Measurements from ENCODE around the gene WDR12.

GRCh38 chr2:202911493-202912428, at the start of gene WDR12:
Gene WDR12, minus strand, starts transcription at chr2:202911673.
- PRO-cap, result unidirectional peak, minus-strand start at chr2:202911609; unidirectional peak, minus-strand start at chr2:202911642; bidirectional peak, plus-strand start at chr2:202912286, minus-strand start at chr2:202912178
- RAMPAGE, long total RNA, 2 experiments, result start-site peak on the plus strand in 2 of 2 experiments, at chr2:202912274-202912281 at its widest, 78 to 126 reads per replicate; start-site peak on the minus strand in 2 of 2 experiments, at chr2:202911626-202911688 at its widest, 99 to 157 reads per replicate

DNA sequence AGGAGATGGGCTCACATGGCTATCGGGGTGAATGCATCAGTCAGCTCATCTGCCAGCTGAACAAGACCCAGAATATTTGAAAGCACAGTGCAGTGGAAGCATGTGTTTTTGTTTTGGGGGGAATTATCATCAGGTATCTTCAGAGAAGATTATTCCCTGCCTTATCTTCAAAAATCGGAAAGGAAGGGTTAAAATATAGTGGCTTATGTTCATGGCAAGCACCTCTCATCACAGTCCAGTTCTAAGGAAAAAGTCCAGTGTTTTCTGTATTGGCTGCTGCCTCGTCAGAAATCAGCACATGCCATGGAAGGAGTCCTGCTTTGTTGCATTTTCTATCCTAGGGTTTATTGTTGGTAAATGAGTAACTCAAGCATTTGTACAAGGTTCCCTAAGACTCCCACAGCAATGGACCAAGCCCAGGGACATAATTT, 26.2 kb downstream of the NBEAL1 start:
- PRO-cap, result no peak
- RAMPAGE, long total RNA, 2 experiments, result no peak in any of the 2 experiments

GRCh38 chr2:203082983-203083663, 68.4 kb downstream of the NBEAL1 start:
- PRO-cap, result no peak
- RAMPAGE, long total RNA, 2 experiments, result no peak in any of the 2 experiments

DNA sequence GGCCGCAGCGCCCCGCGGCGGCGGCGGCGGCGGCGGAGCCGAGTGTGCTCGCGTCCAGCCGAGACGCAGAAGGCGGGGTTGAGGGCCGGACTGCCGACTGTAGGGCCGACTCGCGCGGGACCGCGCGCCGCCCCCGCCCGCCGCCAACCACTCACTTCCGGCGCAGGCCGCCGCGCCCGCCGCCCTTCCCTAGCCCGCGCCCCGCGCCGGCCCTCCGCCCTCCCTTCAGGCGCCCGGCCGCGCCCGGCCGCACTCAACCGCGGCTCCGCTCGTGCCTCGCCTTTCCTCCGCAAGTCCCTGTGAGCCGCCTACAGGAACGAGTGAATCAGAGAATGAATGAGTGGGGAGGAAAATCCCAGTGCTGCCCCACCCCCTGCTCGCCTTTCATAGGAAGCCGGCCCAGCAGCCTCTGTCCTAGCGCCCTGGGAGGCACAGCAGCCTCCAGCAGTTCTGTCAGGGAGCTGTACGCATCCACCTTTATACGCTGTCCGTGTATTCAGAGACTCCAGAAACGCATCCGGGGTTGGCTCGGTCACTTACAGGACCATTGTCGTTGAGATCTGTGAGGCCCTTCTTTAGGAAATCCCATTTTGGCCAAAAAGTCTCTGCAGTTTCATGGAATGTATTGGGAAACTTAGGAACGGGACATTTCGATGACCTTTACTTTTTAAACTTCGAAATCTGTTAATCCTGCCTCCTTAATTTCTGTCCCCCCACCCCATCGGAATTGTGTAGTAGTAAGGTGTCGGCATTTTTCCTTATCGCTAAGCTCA, 415 bp upstream of the RAPH1 start:
- PRO-cap, result bidirectional peak, plus-strand start at position 68 of the sequence, minus-strand start outside the sequence; bidirectional peak, plus-strand start at position 412 of the sequence, minus-strand start at position 153 of the sequence; unidirectional peak, minus-strand start at position 452 of the sequence
- RAMPAGE, long total RNA, 2 experiments, result no peak in any of the 2 experiments

DNA sequence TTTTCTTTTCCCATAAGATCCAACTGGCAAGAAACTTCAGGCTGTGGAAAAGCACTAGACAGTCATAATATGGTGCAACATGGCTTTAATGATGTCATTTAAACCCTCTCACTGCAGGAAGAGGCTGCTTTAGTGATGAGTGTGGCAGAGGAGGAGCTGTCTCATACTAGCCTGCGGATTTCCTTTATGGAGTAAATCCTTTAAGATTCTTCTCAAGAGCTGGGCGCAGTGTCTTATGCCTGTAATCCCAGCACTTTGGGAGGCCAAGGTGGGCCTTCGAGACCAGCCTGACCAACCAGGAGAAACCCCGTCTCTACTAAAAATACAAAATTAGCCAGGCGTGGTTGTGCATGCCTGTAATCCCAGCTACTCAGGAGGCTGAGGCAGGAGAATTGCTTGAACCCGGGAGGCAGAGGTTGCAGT, 83.2 kb upstream of the CD28 start:
- PRO-cap, result no peak
- RAMPAGE, long total RNA, 2 experiments, result no peak in any of the 2 experiments

DNA sequence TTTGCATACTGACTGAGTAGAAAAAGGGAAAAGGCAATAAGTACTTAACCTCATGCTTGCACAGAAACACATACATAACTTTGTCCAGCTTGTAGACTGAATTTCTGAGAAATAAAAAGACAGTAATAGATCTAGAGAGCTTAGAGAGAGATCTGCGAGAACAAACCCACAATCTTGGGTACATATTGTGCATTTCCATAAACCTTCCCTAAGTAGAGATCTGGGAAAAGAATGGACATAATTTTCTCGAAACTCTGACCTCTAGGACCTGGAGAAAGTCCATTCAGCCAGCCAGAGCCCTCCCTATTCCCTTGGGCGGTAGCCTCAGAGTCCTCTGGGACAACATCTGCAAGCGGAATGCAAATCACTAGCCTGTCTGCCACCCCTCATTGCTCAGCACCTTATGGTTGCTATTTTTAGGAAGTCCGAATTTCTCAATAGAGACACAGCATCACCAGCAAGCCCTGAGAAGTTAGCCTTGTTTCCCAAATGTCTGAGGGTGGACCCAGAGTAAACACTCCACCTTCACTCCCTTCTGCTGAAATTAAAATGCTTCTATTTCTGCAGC, 17.7 kb upstream of the CD28 start:
- PRO-cap, result no peak
- RAMPAGE, long total RNA, 2 experiments, result no peak in any of the 2 experiments

GRCh38 chr2:203717758-203718599, 11.5 kb downstream of the CD28 start:
- PRO-cap, result no peak
- RAMPAGE, long total RNA, 2 experiments, result no peak in any of the 2 experiments

DNA sequence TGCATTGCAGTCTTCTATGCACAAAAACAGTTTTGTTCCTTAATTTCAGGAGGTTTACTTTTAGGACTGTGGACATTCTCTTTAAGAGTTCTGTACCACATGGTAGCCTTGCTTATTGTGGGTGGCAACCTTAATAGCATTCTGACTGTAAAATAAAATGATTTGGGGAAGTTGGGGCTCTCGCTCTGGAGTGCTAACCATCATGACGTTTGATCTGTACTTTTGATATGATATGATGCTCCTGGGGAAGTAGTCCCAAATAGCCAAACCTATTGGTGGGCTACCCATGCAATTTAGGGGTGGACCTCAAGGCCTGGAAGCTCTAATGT, 3.4 kb downstream of the CTLA4 start:
- PRO-cap, result no peak
- RAMPAGE, long total RNA, 2 experiments, result no peak in any of the 2 experiments

DNA sequence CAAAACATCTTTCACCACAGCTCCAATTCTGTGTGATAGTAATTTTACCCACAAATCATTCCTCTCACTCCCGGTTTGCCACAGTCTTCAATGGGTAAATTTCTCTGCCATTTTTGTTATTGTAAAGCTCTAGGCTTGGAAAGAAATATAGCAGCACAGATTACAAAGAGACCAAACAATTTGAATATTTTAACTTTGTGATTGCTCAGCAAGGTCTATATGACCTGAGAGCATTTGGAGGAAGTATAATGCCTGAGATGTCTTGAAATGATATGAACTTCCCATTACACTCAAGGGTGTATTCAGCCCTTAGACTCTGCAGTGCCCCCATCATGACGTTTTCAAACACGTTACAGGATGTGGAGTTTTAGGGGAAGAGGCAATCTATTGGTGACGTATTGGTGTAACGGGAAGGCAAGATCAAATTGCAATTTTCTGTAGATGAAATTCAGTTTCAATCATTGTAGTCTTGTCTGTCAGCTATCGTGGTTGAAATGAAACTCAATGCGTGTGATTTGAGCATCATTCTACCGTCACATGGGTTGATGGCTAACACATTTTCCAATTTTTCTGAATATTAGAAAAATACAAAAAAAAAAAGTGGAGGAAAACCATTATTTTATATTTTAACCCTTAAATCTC, 78.9 kb downstream of the ICOS start:
- PRO-cap, result no peak
- RAMPAGE, long total RNA, 2 experiments, result no peak in any of the 2 experiments

DNA sequence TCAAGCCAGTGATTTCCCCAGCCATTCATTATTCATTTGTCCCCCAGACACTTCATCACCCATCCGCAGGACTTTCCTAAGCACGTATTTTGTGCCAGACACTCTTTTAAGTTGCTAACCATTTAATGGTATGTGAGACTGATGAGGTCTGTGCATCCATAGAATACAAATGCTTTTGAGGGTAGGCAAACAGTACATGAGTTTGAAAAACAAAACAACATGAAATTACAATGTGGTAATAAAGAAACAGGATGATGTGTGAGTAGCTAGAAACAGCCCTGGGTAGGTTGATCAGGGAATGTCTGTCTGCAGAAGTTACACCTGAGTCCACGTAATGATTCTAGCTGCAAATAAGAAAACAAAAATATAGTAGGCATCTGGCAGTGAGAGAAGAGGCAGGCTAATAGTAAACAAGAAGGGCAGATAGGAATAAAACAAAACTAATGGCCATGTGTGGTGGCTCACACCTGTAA, 328.2 kb downstream of the PARD3B start:
- PRO-cap, result no peak
- RAMPAGE, long total RNA, 2 experiments, result no peak in any of the 2 experiments

DNA sequence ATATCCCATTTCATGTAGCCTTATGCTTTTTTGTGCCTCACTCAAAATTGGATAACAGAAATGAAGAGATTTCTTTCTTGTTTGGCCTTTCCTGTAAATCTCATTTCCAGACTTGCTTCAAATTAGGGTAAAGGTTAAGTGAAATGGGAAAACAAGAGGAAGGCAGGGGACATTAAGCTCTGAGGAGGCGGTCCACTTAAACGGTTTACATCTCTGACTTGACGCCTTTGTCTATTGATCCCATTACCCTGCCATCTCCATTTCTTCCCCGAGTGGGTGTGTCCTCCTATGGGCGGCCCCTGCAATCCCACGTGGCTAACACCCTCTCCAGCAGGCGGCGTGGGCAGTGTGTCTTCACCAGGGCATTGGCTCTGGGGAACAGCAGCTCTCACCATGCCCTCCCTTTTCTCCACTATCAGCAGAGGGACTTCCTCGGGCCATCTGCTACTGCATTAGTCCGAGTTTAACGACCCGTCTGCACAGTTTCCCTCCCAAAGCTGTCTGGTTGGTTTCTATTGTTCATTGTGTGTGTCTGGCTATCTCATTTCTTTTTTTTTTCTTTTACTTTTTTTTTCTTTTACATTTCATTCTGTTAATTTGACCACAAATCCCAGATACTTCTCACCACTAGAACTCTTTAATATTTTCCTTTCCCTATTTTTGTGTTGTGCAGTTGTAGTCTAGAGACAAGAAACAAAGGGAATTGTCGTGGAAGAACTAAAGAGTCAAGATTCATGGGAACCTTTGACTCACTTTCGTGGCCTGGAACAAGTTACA, 511.9 kb upstream of the NRP2 start:
- PRO-cap, result no peak
- RAMPAGE, long total RNA, 2 experiments, result no peak in any of the 2 experiments

DNA sequence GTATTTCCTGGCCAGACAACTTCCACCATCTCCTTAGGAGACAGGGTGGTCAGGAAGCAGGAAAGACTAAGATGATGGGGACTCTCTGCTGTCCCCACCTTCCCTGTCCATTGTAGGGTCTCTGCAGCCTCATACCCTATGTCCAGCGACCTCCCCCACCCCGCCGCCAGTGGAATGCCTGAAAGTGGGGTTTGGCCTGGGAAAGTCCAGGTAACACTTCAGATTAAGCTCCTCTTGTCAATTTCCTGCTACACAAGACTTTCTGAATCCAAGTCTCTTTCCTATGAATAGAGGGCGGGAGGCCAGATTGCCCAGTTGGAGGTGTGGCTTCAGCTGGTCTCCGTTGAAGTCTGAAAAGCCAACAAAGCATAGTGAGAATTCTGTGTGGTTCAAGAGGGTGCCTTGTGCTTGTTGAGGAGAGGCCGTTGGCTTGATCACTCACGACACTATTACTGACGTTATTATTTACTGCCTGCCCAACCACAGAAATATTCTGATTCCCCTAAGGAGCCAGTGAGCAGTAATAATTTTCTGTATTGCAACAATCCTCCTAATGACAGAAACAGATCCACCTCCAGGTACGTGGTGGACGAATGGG, 21.7 kb downstream of the NRP2 start:
- PRO-cap, result no peak
- RAMPAGE, long total RNA, 2 experiments, result no peak in any of the 2 experiments

DNA sequence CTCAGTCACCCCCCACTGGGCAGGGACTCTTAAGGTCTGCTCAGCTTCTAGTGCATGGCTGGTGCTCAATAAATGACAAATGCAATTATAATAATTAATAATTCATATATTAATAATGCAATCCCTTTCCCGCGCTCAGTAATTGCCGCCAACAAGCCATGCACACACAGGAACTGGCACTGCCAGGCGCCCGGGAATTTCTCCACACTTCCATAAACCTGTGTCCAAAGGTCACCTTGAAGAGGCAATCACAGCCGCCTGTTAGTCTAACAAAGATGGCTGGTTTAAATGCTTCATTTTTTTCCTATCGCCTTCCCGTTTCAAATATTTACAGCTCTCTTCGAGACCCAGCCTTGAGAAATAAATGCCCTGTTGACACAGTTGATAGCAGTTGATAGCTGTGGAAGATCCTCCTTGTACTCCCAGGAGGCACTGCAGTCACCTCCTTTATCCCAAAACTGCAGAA, 156.5 kb downstream of the INO80D start:
- PRO-cap, result no peak
- RAMPAGE, long total RNA, 2 experiments, result no peak in any of the 2 experiments

- PRO-cap, result no peak
- RAMPAGE, long total RNA, 2 experiments, result no peak in any of the 2 experiments
These were observed 141.4 kb downstream of the INO80D start for GRCh38 chr2:205944525-205945074.

DNA sequence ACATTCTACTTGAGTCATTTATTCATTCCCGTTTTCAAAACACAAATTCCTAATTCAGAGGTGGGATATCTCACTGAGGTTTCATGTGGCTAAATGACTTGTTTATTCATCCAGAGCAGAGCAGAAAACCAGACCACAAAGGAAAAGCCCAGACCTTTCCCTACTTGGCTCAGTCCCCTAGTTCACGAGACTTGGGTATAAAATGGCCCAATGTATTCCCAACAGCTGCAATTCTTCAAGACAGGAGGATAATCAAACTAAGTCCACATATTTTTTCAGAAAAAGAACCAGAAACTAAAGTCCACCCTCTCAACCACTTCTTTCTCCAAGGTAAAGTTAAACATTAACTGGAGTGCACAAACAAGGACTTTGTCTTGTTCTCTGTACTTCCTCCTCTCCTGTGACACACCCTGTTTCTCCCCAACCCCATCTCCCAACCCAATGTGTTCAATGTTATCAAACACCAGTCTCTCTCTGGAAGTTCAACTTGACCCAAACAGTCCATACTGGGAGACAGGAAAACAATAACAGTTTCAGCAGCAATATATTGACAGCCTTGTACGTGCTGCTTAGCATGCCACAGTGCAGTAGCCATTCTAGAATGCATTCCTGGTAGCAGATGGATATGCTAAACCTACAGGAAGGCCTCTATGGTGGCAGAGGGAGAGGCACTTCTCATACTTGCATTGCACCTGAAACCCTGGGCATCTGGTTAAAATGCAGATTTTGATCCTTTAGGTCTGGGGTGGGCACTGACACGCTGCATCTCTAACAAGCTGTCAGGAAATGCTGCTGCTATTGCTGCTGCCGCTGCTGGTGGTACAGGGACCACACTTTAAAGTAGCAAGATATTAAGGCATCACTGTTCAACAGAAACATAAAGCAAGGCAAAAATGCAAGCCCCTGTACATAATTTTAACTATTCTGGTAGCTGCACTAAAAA, 110.6 kb downstream of the INO80D start:
- PRO-cap, result no peak
- RAMPAGE, long total RNA, 2 experiments, result no peak in any of the 2 experiments

DNA sequence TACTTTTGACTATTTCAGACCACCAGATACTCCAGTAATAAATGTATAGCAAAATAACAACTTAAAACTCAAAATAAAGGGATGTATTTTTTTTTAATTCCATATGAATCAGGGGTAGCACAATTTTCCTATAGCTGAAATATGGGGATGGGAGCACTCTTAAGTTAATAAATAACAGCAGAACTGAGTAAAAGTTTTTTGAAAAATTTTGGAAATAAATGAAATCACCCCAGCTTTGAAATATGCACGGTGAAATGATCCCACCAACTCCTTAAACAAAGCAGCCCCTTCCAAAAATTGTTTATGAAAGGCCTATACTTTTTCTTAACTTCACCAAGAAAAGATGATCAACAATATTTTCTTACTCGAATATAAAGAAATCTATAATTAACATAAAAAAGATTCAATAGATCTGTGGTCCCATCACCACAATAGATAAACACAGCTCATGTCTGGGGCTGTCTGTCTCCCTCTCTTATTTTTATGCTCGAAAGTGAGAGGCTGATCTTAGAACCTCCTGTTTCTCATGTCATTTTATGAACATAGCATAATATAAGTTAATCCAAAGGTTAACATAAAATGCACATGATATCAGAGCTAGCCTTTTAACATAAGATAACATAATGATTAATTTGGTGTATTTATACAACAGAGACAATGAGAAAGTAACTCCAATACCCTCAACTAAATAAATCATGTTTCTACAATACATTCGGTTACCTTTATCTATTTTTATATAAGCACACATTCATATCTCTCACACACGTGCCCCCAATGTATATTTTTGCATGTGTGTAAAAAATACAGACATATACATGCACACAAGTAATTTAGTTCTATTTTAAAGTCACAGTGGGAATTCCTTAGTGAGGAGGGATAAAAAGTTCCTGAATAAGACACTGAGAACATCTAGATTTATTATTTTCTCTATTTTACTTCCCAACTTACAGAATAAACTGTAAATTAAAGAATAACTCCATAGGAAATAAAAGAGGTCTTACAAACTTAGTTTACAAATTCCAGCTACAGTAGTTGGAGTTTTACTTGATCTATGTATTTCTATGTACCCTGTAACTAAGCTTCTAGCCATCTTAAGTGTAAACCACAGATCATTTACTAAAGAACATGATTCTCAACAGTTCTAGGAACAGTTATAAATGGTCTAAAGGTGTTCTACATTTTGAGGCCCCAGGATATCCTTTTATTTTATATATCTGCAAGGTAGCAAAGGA, 88.4 kb downstream of the INO80D start:
- PRO-cap, result no peak
- RAMPAGE, long total RNA, 2 experiments, result no peak in any of the 2 experiments

DNA sequence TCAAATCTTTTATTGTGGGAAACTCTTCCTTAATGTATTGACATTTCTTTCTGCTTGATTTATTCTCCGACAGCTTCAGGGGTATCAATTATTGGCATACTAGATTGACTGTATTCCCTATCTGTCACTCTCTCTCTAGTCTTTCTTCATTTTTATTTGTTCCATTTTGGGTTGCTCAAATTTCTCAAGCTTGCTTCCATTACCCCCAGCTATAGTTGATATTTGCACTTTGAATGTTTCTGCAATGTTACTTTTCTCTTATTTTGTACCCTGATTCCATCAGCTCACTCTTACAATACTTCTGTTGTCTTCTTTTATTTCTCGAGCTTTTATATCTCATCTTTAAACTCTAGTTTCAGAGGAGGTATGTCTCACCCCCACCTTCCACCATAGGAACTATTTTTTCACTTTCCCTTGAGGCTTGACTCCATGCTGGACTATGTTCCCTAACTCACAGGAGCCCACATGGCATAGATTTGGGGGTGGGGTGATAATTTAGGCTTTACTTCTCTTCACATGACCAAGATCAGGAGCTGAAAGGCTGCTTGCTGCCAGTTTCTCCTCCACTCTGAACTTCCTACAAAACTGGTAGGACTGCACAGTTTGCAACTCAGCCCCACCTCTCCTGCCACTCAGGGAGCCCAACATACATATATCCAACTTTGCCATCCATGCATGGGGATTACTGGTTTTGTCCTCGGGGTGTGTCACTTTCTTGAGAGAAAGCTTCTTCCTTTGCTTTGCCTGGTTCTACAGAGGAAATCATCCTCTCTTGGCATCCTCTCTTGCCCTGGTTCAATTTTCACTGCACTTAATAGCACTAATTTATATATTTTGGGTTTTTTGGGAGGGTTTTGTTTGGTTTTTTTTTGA, 14.3 kb downstream of the INO80D start:
- PRO-cap, result no peak
- RAMPAGE, long total RNA, 2 experiments, result no peak in any of the 2 experiments

DNA sequence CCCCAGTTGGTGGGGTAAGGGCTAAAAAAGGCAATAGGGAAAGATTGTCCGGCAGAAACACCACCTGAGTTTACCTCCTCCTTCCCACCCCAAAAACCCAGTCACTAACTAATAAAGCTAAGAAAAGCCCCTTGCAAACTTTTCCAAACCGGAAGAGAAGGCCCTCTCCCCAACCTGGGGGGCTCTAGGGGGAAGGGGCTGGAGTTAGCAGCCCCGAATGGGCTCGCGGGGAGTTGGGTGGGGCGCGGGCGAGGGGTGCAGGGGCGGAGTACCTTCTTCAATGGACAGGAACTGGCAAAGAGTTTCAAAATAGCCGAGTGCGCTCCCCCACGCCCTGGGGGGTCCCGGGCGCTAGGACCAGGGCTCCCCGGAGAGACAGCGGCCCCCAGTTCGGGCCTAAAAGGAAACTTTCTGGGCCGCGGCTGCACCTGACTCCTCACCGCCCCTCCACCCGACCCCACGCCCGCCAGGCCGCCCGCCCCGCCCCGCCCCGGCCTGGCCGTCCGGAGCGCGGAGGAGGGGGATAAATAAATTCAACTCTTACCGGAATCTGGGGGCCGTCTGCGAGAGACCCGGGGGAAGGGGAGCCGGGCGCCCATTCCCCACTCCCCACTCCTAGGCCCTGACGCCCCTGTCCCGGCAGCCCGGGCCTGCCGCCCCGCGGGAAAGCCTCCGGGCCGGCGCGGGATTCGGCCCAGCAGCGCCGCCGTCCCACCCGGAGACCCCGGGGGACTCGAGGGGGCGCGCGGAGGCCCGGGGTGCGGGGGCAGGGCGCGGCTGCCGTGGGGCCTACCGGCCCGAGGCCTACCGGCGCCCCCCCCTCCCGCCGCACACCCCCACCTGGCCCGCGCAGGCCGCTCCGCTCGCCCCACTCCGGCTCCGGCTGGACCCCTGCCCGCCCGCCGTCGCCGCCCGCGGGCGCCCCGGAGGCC, 933 bp downstream of the INO80D start:
- PRO-cap, result bidirectional peak, plus-strand start at position 439 of the sequence, minus-strand start at position 461 of the sequence
- RAMPAGE, long total RNA, 2 experiments, result start-site peak on the minus strand in 2 of 2 experiments, centred at positions 430 to 438 of the sequence, 33 to 43 reads per replicate

- PRO-cap, result no peak
- RAMPAGE, long total RNA, 2 experiments, result start-site peak on the minus strand in 1 of 2 experiments, at chr2:206149862-206149878 at its widest, 26 reads per replicate
These were observed 9.6 kb downstream of the NDUFS1 start for GRCh38 chr2:206149650-206149989.

GRCh38 chr2:206275450-206276272, 1.2 kb downstream of the ZDBF2 start:
- PRO-cap, result no peak
- RAMPAGE, long total RNA, 2 experiments, result no peak in any of the 2 experiments

Measured in lower leg skin (tissue), 2 donors.